ENCODE data around the gene MAFB.

- PRO-cap = bidirectional peak, plus-strand start at chr20:38970497, minus-strand start at chr20:38970284
Measured at GRCh38 chr20:38970436-38970586, 8.2 kb downstream of the DHX35 start.

DNA sequence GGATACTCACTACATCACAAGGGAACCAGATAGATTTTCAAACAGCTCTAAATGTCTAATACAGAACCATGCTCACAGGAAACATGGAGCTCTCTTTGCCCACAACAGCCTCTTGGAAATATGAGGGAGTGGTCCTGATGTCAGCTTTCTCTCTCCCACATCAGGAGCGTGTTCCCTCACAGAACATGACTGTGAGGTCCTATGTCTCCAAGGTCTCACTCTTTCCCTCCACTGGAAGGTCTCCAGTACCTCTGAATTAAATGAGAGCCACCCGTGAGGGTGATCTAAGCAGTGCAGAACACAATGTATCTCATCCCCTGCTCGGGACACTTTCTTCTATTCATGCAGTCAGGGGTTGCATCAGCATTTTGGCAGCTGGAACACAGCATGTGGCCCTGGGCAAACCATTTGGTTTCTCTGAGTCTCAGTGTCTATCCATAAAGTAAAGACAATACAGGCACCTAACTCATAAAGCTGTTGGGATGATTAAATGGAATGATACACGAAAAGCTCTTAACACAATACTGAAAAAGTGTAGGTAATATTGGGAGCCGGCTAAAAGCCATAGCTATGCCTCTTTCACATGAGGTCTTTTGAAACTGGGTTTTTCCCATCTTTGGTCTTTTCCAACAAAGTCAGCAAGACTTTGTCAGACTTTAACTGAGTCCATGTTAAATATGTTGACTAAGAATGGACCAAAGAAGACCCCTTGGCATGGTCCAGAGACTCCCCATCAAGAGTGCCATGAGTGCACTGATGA lies 34.1 kb downstream of the MAFB start:
- PRO-cap = no peak

GRCh38 chr20:40687314-40688323 lies 1.4 kb downstream of the MAFB start:
- PRO-cap = bidirectional peak, plus-strand start at chr20:40687847, minus-strand start at chr20:40687760

GRCh38 chr20:40688324-40689339 lies at the start of gene MAFB:
MAFB (minus strand) TSS chr20:40689236.
- PRO-cap = bidirectional peak, plus-strand start at chr20:40689397, minus-strand start at chr20:40689236

GRCh38 chr20:40781387-40781829 lies 92.4 kb upstream of the MAFB start:
- PRO-cap = no peak

- PRO-cap = no peak
Measured at GRCh38 chr20:41113874-41114135, 23.5 kb upstream of the PLCG1 start.

- PRO-cap = no peak
Measured at GRCh38 chr20:41123156-41123787, 14.1 kb upstream of the PLCG1 start.

DNA sequence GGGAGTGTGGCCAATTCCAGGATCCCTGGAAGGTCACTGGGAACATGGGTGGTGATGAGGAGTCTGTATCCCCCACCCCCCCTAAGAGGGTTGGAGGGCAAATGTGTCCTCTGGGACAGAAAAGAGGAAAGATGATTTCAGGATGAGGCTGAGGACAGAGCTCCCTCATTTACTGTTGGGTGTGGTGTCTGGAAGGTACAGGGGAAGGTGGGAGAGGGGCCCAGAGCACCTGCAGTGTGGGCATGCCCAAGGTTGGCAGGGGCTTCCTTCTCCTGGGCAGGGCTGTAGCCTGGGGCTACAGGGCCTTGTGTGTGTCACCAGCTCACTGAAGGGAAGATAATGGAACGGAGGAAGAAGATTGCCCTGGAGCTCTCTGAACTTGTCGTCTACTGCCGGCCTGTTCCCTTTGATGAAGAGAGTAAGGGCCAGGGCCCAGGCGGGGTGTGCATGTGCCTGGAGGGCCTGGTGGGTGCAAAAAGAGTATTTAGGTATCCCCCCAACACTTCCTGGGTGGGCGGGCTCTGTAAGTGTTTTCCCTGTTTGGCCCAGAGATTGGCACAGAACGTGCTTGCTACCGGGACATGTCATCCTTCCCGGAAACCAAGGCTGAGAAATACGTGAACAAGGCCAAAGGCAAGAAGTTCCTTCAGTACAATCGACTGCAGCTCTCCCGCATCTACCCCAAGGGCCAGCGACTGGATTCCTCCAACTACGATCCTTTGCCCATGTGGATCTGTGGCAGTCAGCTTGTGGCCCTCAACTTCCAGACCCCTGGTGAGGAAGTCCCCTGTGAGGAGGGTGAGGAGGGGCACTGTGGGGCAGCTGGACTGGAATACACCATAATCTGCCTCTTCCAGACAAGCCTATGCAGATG lies 34.8 kb downstream of the PLCG1 start:
- PRO-cap = no peak

- PRO-cap = no peak
Measured at GRCh38 chr20:41334754-41335353, 5.8 kb upstream of the LPIN3 start.

GRCh38 chr20:41428176-41428791 lies 61.7 kb upstream of the EMILIN3 start:
- PRO-cap = no peak

GRCh38 chr20:41484199-41484736 lies 117.7 kb upstream of the EMILIN3 start:
- PRO-cap = no peak

DNA sequence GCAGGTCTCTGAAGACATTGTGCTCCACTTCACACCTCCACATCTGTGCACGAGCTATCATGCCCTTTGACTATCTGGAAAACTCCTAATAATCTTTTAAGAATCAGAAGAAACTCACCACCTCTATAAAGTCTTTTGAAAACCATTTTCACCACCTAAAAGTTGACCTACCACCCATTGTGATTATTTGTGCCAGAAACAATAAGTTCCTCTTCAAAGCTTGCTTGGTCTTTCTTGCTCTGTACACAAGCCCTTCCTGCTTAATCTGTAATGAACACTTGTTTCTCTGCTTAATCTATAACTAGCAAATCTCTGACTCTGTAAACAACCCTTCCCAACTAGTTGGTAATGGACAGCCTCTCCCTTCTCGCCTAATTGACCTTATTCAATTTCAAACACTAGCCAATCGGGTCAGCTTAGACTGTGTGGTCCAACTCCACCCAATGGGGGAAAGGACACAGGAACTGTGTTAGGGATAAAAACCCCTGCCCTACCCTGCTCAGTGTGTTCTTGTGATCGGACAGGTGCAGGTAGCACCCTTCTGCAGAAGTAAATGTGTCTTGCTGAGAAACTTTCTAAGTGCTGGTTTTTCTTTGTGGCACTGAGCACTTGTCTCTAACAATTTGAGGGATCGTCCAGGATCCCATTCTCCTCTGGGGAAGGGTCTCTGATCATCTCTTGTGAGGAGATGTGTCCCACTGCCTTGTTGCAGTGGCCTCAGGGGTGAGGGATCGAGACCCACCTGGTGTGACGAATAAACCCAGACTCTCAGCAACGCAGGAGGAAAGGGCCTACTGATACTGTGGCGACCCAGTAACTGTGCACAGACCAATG lies 23.6 kb downstream of the CHD6 start:
- PRO-cap = no peak

- PRO-cap = no peak
Measured at GRCh38 chr20:41688164-41688725, 70.1 kb upstream of the CHD6 start.

DNA sequence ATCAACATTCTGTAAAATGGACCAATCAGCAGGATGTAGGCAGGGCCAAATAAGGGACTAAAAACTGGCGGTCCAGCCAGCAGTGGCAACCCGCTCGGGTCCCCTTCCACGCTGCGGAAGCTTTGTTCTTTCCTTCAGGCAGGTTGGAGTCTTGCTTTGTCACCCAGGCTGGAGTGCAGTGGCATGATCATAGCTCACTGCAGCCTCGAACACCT lies 1.4 kb upstream of the SRSF6 start:
- PRO-cap = no peak

DNA sequence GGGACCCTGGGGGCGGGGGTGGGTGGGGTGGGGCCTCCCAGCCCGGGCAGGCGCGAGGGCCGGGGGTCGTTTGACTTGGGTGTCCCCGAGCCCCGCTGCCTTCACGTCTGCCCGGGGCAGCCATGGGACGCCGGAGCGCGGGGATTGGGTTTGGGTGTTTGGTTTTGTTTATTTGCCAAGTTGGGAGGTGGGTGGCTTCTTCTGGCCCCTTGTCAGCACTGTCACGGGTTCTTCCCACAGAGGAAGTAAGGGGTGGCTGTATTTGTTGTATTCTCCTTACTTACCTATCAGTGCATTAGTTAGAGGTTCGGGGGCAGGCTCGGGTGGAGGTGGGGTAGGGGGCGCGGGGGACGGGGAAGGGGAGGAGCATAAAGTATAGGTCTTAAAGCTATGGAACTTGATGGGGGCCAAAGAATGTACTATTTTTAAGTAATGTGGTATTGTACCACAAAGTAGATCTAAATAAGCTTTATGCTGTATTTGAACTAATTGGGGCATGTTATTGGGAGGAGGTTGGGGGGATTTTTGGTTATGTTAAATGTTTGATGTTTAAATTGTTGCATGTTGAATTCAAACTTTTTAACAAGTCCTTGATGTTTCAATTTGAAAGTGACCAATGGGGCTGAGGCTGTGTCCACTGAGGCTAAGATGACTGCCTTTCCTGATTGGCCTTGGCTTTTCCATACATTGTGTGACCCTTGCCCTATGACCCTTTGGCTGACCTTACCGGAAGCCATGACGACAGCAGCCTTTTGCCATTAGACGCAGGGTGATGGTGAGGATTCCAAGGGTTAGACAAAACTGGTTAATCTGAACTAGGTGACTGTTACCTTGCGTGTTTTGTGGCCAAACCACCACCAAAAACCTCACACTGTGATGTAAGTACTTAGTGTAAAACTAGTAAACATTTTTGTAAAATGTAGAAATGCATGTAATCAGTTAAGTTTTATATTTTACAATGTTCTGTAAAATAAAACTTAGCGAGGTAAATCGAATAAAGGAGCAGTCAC lies 1.2 kb downstream of the SRSF6 start:
- PRO-cap = no peak

GRCh38 chr20:43459553-43459980 lies 1.9 kb downstream of the SRSF6 start:
- PRO-cap = no peak

- PRO-cap = no peak
Measured at GRCh38 chr20:43459981-43460396, 2.3 kb downstream of the SRSF6 start.

- PRO-cap = no peak
Measured at GRCh38 chr20:44070091-44070689, 116.8 kb downstream of the JPH2 start.

- PRO-cap = bidirectional peak, plus-strand start at chr20:44189095, minus-strand start at chr20:44188942
Measured at GRCh38 chr20:44188700-44189318, 1.8 kb upstream of the JPH2 start.

DNA sequence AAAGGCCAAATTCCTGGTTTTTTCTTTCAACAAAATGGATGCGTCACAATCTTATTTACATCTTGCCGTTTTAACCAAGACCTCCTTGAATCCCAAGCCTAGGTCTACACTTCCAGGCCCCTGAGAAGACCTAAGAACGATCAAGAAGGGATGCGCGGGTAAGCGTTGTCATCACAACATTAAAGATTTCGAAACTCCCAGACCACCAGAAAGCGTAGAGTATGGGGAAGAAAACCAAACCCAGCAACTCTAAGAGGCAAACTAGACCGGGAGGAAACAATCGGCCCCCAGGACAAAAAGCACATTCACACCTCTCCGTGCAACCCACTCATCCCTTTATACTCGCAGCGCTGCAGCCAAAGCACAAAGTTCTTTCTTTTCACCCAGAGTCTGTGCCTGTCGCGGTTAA lies 866 bp downstream of the OSER1 start:
- PRO-cap = no peak

Data from tibial artery (tissue), 1 donor.